ENCODE measurements around the gene THYN1.

DNA sequence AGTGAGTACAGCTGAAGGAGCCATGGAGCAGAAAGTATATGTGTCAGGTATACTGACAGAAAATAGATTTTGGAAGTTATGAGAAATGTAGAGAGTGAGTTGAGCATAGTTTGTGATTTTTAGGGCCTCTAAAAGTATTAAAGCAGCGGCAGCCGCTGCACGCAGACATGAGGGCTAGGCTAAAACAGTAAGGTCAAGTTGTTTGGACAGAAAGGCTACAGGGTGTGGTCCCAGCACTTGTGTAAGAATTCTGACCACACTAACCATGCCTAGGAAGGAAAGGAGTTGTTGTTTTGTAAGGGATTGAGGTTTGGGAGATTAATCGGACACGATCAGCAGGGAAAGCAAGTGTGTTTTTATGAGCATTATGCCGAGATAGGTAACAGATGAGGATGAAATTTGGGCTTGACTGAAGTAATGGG is 117.9 kb downstream of the ADAMTS15 start:
- PRO-cap, result no peak

DNA sequence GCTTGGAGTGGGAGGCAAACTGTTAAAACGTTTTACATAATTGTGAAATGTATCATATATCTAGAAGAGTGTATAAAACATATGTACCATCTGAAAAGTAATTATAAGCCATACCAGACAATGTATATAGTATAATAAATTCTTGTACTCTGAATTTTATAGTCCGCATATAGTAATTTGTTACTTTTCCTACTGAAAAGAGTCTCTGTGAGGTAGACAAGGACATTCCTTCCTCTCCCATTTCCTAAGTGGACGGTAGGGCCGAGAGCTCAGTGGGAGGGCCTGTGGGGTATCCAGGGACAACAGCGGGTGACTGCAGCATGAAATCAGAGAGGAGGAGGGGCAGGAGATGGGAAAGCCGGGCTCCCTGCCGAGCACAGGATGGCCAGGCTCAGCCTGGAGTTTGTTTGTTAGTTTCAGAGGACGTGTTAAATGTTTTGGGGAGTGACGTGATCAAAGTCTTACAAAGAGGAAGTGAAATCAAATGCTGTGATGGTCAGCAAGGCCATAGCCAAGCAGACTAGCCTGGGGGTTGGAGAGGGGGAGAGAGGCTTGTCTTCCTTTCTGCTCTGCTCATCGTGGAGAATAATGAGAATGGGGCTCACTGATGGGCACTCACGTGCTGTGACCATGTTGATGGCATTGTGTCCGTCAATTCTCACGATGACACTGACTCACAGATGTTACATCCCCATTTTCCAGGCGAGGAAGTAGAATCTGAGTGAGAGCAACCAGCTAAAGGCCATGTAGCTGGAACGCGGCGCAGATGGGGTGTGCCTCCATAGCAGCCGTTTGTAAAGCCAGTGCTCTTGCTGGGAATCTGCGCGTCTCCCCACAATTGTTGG is 152.7 kb downstream of the ADAMTS15 start:
- PRO-cap, result unidirectional peak, minus-strand start at position 246 of the sequence

- PRO-cap, result bidirectional peak, plus-strand start at chr11:130609313, minus-strand start at chr11:130609164
Measured at GRCh38 chr11:130608810-130609479, 160.5 kb downstream of the ADAMTS15 start.

GRCh38 chr11:130634808-130635464 is 186.5 kb downstream of the ADAMTS15 start:
- PRO-cap, result no peak

GRCh38 chr11:130876704-130877510 is 39.4 kb downstream of the SNX19 start:
- PRO-cap, result no peak

DNA sequence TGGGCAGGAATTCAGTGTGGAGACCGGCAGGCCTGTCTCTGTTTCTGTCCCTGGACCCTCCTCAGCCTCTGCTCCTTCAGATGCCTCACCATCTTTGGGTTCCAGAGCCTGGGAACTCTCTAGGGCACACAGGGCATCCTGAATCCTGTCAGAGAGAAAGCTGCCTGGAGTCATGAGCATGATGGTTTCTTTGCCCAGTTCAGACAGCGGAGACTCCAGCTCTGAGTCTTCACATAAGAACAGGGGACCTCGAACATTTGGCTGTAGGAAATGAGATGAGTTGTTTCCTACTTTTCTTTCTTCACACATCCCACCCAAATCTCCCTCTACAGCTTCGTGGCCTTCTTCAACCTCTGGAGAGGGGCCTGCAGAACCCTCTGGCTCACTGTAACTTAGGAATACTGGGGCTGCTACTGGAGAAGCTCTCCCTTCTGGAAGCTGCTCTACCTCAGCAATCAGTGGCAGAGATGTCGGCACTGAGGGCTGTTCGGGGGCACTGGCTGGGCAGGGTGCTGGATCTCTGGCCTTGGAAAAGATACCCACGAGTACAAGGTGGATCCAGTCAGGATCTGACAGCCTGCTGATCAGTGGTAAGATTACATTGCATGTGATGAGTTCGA is 1.6 kb downstream of the SNX19 start:
- PRO-cap, result no peak

DNA sequence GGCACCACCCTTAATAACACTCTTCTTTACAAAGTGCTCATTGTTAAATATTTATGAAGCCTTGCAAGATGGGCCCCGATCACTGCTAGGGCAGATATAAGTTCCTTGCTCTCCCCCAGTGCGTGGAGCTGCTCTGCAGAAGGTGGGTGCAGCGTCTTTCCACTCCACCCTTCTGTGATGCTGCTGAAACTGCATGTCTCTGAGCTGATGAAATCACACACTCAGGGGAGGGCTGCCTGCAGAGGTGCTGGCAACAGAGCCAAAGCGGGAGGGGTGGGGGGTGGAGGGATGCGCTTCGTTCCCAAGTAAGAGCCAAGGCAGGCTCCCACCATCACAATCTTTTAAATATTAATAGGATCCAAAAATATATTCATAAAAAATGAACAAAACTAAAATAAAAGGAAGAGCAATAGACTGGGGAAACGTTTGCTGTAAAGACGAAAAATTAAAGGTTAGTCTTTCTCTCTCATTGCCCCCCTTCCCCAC is 116.5 kb upstream of the NTM start:
- PRO-cap, result no peak

- PRO-cap, result no peak
Measured at GRCh38 chr11:132914751-132915042, 617.6 kb downstream of the OPCML start.

DNA sequence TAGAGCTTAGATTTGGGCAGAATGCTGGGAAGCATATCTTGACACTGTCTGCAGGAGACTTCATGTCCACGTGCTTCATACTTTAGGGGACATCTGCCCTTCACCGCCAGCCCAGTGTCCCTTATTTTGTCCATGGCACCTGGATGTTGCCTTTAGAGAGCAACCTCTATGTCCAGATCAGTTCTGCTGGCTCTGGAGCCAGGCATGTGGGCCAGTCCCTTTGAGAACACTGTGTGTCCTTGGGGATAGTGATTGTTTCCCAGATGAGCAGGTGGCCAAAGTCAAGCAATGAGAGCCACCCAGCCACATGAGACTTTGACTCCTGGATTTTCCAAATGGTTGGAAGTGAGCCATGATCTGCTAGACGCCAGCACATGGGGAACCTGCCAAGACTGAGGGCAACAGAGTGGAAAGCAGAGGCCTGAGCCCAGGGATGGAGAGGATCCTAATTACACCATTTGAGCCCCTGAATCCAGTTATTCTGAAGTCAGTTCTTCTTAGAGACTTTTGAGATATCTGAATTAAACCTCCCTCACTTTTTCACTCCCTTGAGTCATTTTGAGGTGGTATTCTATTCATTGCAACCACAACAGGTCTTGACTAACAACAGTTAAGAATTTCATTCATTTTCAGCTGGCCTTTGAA is 479.7 kb downstream of the OPCML start:
- PRO-cap, result no peak

GRCh38 chr11:133246559-133246904 is 285.8 kb downstream of the OPCML start:
- PRO-cap, result unidirectional peak, minus-strand start at chr11:133246702

DNA sequence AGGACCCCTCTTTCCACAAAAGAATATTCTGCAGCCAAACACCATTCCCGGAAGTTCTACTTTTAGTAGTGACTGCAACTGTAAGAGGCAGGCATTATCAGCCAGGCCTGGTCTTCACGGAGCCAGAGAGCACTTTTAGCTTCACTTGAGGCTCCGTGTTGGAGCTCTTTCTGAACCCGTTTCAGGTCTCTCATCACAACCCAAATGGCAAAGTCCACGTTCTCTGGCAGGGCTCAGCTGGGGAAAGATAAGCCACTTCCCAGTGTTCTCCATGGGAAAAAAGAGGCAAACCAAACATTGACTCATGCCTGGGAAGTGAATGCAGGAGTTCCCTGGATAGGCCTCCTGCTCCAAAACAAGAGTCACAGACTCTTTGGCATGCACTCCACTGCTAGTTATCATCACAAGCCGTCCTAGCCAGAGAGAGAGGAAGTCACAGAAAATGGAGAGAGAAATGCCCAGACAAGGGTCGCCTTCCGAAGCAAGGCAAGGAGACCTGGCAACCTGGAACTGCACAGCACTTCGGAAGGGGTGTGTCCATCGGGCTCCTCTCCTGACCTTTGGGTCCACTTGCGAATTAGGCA is 11.6 kb downstream of the OPCML start:
- PRO-cap, result no peak

DNA sequence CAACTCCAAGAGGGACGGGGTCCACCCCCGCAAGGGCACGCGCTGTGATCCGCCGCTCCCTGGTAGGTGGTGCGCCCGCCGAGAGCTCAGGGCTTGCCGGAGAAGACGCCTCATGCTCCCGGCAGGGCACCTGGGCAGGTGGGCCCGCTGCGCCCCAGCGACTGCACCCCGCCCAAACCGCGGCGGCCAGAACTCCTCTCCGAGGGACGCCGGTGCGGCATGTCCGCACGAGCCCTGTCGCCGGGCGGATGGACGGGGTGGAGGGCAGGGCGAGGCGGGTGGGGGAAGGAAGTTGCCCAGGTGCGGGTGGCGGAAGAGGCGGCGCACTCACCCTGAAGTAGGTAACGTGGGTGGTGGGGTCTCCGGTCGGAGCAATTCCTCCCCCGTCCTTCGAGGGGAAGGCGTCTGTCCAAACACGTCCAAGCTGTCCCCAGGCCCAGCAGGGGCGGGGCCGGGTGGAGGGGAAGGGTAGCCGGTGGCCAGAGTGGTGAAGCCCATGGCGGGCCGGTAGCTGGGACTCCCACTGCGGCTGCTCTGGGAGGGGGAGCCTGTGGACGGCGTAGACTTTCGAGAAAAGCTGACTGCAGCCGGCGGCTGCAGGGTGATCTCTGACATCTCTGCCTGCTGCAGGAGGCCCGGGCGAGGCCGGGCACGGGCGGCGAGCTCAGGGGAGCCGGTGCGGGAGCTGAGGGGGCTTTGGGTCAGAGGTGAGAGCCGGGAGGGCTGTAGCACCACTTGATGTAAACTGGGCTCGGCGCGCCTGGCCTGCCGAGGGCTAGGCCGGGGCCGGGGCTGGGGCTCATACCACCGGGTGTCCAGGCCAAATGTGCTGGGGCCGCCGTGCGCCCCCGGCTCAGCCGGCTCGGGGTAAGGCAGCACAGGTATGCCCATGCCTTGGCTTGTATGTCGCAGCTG is 37.1 kb downstream of the IGSF9B start:
- PRO-cap, result no peak

GRCh38 chr11:133946287-133947410 is 10.1 kb downstream of the IGSF9B start:
- PRO-cap, result bidirectional peak, plus-strand start at chr11:133946614, minus-strand start at chr11:133946554; bidirectional peak, plus-strand start at chr11:133947015, minus-strand start at chr11:133946786

DNA sequence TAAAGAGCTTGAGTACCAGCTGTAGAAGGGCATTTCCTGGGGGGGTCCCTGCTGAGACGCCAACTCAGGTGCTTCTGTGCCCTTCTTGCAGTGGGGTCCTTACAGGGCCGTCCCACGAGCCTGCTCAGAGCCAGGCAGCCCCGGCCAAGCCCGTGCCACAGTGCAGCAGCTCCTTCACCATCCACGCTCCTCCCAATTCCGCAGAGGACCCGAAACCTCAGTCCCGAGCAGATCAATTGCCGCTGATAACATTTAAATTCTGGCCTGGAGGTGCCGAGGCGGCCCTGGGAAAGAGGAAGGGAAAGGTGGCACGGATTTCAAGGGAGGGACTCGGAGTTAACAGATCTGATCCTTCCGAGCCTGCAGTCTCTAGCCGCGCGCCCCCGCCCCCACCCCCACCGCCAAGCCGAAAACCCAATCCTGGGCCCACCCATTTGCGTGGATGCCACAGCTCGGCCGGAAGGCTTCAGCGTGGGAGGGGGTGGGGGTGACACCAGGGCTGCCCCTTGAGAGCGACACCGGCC is 32.3 kb upstream of the JAM3 start:
- PRO-cap, result unidirectional peak, minus-strand start at position 191 of the sequence; unidirectional peak, minus-strand start at position 341 of the sequence

DNA sequence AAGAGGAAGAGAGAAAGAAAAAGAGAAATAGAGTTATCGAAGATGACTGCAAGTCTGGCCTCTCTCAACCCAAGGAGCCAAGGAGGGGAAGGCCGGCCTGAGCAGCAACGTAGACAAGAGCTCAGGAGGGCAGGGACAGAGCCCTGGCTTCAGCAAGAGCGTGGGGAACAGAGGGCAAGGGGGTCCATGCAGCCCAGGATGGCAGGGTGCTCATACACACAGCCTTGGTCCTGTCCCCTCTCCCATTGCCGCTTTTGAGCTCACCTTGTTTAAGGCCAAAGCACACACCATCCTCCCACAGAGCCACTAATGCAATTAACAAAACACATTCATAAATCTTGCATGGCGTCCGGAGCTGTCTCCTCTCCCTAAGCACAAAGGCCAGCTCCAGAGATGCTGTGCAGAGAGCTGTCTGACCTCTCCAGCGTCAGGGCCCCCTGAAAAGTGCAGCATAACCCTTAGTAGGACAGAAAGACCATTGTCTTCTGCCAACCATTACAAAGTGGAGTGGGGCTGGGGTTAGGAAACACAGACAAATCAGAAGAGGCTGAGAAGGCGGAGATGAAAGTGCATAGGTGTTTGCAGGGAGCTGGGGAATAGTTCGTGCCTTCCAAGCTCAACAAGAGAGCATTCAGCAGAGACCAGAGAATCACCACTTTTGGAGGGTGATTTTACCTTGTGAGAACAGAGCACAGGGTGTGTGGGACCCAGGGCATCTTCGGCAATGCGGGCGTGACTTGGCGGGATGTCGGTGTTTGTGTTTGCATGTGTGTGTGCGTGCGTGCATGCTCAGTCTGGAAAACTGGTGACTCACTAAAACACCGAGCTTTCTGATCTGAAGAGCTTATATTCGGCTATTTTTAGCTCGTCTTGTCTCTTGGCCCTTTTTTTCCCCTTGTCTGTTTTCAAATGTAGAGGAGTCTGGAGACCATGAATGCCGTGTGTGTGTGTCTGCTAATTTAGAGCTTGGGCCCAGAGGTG is 28.2 kb upstream of the JAM3 start:
- PRO-cap, result bidirectional peak, plus-strand start at position 914 of the sequence, minus-strand start at position 728 of the sequence

GRCh38 chr11:134154455-134155393 is 69.0 kb downstream of the NCAPD3 start:
- PRO-cap, result no peak

DNA sequence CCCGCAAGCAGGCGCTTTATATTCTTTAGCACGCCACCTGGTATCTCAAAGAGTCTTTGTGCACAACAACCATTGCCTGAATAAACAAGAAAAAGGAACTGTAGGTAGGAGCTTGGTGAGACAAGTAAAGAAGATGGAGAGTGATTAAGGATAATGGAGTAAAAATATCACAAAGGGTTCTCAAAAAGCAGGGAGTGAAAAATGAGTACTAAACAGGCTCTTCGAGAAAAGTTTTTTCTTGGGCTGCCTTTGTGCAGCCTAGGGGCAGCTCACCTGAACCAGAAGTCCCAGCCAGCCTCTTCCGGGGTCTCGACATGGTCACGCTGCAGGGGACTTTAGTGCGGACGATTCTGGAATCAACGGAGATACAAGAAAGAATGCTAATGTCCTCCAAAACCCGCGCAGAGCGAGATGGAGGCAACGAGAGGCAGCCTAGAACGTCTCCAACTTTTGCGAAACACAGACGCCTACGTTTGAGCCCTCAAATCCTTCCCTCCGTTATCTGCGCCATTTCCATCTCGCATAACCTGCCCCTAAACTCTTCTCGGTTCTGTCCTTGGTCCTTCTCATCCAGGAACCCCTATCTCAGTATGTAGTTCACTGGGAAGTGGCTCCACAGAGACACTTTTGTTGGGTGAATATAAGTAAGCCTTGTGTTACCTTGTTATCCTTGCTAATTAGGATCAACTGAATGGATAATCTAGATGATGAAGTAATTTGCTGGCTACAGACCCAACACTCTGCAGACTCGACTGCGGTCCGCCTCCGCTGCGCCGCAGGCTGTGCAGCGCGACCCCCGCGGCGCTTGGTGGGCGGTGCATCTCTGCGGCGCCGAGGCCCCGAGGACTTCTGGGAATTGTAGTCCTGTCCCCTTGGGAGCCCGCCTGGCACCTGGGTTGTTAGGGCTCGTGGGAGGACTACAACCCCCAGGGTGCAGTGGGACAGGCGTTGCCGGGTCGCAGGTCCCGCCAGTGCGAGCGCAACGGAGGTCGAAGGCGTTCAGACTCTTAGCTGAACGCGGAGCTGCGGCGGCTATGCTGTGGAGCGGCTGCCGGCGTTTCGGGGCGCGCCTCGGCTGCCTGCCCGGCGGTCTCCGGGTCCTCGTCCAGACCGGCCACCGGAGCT is at the start of gene THYN1:
Gene THYN1, minus strand, starts transcription at position 786 of the 1,125 bp plus-strand sequence.
- PRO-cap, result bidirectional peak, plus-strand start at position 1,010 of the sequence, minus-strand start at position 798 of the sequence

DNA sequence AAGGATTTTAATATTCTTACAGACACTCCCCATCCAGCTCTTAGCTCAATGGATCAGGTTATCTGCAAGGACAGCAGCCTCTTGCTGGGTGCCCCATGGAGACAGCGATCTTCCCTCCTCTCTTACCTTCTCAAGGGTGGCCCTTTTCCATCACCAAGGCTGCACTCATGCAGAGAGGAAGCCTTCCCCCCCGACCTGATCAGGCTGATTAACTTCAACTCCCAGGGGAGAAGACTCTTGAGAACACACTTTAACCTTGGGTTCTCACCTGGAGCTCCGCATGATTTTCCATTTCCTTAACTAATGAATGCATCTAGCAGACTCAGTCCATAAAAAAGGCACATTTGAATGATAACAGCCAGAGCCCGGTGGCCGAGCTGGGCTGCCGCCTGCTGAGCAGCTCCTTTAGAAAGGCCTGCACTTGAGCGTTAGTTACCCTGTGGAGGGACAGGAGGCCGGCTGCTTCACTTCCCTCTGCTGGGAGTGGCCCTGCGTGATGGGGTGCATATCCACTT is 3.3 kb upstream of the GLB1L3 start:
- PRO-cap, result no peak

- PRO-cap, result no peak
Measured at GRCh38 chr11:134277070-134277719, 1.0 kb downstream of the GLB1L3 start.

DNA sequence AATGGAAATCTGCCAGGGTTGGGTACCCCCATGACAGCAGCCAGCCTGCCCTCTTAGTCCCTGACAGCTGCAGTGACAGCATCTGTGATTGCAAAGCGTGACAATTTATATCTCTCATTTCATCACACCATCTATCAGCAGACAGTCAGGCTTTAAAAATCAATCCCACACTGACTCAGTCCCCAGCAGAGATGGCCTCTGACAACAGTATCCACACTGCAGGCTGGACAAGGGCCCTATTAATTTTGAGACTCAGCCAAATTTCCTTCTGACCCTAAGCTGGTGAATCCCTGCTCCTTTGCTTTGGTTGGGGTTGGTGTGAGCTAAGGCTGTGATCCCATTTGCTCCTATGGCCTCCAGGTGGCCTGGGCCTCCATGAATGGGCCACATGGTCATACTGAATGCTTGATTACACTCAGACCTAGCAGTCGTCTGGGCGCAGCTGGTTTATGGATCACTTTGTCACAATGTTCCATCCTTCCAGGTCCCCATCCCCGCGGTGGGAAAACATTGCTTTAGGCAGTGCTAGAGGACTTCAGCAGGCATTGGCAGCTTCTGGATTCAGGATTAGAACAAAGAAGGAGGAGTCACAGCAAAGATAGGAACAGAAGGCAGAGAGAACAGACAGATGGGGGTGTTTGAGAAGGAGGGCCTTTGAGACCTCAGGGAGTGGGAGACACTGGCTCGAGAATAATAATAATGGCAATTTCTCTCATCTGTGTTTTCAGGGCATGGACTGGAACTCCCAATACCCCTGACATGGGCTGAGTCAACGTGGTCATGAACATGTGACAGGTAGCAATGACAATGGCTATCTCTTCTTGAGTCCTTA is 68.3 kb upstream of the B3GAT1 start:
- PRO-cap, result no peak

Measured in trachea (tissue), 1 donor.